ENCODE results near the genes CAPZA2 and ANKRD7.

GRCh38 chr7:114979293-114979770, 57.4 kb downstream of the MDFIC start:
- PRO-cap = no peak

- PRO-cap = unidirectional peak, plus-strand start at chr7:115993725
These were observed 37.0 kb downstream of the TFEC start for GRCh38 chr7:115993634-115993981.

- PRO-cap = no peak
These were observed 59.7 kb upstream of the CAV2 start for GRCh38 chr7:116439770-116440393.

DNA sequence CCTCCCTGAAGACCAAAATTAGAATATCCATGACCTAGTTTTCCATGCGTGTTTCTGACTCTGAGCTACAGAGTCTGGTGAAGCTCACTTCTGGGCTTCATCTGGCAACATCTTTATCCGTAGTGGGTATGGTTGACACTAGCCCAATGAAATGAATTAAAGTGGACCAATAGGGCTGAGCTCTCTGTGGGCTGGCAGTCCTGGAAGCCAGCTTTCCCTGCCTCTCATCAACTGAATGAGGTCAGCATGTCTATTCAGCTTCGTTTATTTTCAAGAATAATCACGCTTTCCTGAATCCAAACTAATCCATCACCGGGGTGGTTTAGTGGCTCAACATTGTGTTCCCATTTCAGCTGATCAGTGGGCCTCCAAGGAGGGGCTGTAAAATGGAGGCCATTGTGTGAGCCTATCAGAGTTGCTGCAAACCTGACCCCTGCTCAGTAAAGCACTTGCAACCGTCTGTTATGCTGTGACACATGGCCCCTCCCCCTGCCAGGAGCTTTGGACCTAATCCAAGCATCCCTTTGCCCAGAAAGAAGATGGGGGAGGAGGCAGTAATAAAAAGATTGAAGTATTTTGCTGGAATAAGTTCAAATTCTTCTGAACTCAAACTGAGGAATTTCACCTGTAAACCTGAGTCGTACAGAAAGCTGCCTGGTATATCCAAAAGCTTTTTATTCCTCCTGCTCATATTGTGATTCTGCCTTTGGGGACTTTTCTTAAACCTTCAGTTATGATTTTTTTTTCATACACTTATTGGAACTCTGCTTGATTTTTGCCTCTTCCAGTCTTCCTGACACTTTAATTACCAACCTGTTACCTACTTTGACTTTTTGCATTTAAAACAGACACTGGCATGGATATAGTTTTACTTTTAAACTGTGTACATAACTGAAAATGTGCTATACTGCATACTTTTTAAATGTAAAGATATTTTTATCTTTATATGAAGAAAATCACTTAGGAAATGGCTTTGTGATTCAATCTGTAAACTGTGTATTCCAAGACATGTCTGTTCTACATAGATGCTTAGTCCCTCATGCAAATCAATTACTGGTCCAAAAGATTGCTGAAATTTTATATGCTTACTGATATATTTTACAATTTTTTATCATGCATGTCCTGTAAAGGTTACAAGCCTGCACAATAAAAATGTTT, 35.6 kb downstream of the CAV1 start:
- PRO-cap = no peak

DNA sequence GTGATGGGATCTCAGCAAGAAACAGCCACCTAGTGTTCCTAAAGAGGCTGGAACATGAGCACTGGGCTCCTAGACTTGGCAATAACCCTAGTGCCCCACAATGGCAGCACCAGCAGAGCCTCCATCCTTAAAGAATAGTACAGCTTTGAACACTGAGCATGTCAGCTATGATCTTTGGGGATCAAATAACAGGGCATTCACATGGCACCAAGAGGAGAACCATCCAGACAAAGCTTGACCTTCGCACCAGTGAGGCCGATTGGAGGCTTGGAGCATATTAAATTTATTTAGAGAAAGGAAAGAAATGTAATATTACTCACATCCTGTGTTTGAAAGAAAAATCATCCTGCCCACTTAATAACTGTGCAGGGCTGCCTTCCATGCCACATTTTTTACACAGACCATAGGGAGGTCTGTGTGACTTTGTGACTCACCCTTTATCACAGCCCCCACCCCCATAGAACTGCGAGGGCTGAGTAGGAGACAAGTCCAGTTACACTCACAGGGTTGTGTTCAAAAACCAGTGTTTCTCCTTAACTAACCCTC, 52.0 kb downstream of the CAV1 start:
- PRO-cap = bidirectional peak, plus-strand start at position 460 of the sequence, minus-strand start at position 251 of the sequence

GRCh38 chr7:116633435-116634047, 38.5 kb upstream of the MET start:
- PRO-cap = no peak

DNA sequence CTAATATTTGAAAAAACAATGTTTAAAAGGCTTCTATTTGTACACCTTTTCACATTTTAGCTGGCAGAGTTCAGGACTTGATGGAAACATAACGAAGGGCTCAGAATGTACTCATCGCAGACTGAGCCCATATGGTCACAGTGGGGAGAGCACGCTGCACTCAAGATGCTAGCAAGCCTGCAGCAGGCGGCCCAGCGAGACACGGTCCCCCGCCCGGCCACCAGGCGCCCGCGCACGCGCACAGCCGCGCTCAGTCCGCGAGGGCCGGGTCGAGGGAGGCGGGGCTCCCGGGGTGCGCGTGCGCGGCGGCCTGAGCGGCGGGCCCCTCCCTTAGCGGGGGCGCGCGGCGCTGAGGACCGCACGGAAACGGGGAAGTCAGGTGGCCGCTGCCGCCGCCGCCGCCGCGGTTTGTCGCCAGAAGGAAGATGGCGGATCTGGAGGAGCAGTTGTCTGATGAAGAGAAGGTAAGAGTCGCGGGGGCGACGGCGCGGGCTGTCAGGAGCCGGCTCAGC, at the start of gene CAPZA2:
CAPZA2 (plus strand) TSS at position 401 of the 512 bp plus-strand sequence.
- PRO-cap = bidirectional peak, plus-strand start at position 417 of the sequence, minus-strand start at position 123 of the sequence

DNA sequence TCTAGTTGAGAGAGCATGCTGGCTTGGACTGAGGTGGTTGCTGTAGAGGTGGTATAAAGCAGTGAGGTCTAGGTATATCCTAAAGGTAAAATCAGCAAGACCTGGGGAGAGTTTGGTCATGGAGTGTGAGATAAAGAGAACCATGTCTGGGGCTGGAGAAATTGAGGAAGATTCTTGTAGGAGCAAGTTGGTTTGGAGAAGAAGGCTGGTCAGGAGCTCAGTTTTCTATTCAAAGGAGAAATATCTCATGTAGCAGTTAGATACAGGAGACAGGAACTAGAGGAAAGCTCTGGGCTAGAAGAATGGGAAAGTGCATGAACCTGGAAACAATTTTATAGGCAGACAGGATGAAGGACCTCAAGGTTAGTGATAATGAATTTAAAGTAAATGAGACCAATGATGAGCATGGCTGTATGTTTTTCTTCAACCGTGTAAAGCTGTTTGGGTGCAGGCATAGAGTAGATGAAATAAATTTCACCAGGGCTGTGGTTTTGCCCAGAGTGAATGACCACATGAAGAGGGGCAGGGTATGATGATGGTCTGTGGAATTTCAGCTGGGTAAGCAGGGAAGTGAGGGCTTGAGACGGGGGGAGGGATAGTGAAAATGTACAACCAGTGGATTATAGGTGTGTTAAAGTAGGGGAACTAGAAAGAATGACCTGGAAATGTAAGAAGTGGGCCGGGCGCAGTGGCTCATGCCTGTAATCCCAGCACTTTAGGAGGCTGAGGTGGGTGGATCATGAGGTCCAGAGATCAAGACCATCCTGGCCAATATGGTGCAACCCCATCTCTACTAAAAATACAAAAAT, 32.7 kb upstream of the ST7 start:
- PRO-cap = no peak

- PRO-cap = no peak
These were observed 18.6 kb downstream of the ST7 start for GRCh38 chr7:116971913-116972319.

DNA sequence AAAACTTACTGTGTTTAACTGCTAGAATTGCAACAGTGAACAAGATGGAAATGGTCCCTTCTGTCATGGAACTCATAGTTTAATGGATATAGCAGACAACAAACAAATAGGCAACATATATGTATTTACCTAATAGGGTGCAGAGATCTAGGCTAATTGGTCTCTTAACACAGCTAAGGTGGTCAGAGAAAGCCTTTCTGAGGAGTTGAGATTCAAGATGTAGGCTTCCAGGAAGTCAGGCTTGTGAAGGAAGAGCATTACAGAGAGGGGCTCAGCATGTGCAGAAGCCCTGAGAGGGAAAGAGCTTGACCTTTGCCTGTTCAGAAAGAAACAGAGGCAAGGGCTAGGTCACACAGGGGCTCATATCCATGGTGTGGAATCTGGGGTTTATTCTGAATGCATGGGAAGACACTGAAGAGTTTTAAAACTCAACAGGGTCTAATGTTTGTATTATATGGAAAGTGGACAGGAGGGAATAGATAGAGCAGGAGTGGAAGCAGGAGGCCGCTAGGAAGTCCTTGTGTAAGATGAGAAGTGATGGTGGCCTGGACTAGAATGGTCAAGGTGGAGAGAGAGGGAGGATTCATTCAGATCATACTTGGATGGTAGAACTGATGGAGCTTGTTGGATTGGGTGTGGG, 98.0 kb downstream of the ST7 start:
- PRO-cap = no peak

GRCh38 chr7:117535166-117535483, 55.3 kb downstream of the CFTR start:
- PRO-cap = no peak

- PRO-cap = no peak
These were observed 42.8 kb downstream of the CTTNBP2 start for GRCh38 chr7:117830436-117830934.

GRCh38 chr7:118007014-118007421, 133.8 kb upstream of the CTTNBP2 start:
- PRO-cap = no peak

- PRO-cap = no peak
These were observed at the start of gene ANKRD7 for GRCh38 chr7:118224380-118224975. Gene ANKRD7 (plus strand): TSS chr7:118224704.

GRCh38 chr7:120033122-120033427, 239.9 kb upstream of the KCND2 start:
- PRO-cap = no peak

- PRO-cap = no peak
These were observed 122.6 kb downstream of the KCND2 start for GRCh38 chr7:120395321-120396142.

DNA sequence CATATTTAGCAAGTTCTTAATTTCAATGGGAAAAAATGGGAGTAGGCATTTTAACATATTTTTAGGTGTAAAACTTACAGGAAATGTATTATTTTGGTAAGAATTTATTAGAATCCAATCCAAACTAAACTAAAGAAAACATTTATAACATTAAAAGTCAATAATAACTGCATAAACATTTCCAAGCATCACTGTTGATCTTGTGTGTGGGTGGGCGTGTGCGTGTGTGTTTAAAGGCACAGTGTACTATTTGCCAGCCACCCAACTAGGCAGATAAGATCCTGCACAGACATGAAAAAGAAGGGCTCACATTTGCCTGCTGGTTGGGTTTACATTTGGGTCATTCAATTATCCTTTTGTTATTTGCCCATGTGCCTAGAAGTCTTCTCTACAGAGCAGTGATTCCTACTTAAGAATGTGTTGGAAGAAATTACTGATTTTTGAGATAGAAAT, 31.0 kb upstream of the WNT16 start:
- PRO-cap = no peak

DNA sequence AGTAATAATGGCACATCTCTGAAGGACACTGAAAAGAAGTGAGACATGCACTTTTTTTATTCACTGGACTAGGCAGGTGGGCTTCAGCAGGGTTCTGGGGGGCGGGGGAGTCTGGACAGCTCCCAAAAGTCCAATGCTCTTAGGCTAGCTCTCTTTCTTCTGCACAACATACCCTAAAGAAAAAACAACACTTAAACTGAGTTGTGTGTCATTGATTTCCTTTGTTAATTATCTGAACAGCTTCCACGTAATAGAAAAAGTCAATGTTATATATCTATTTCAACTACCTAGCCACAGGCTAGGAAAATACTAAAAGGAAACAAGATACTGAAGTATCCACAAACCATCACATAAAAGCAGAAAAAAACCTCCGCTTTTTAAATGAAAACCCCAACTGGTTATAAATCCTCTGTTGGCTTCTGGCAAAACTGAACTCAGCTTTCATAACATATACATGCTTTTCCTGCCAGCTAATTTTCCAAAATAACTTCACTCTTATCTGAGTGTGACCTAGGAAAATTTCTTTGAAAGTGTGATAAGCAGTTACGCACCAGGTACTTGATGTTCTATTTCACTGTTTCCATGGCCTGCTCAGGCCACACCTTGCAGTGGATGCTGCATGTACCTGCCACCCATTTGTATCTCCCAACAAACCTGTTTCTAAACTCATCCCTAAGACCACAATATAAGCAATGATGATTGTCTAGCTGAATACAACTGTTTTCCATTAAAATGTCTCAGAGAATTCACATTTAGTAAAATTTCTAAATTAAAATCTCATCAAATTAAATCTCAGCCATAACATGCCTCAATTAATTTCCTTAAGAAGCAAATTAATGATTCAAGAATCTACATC, 11.9 kb downstream of the FAM3C start:
- PRO-cap = no peak

DNA sequence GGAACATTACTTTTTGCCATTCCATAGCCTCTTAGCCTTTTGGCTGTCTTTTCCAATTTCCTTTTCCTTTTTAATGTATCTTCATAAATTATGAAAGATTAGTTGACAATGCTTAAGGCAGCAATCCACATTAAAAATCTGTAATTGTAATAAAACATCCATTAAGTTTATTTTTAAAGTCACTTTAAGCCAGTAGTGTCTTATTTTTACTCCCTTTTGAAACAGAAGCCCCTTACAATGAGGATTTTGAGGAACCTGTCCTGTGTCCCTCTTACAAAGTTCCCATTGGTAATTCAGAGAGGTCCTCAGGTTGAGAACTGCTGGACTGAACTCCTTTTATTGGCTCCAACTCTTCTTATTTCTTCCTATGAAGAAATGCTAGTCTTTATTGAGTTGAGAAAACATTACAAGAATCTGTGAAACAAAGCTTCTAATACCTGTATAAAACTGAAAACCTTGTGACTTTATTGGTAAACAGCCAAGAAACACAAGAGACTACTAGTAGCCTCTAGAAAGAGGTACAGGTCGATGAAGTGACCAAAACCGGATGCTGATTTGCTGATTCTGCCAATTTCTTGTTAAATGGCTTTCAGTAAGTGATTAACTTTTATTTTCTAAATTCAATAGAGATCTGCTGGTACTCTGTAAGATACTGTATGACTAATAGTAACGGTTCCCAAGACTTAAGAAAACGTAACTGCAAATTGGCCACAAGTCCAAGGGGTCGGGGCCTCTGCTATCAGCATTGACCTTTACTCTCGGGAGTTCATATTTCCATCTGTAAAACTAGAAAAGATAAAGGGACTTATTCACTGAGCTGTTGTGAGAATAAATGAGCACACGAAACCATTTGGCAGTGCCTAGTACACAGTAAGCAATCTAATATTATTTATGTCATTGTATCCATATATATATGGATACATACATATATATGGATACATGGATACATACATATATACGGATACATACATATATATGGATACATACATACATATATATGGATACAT, 1.6 kb downstream of the FAM3C start:
- PRO-cap = no peak

DNA sequence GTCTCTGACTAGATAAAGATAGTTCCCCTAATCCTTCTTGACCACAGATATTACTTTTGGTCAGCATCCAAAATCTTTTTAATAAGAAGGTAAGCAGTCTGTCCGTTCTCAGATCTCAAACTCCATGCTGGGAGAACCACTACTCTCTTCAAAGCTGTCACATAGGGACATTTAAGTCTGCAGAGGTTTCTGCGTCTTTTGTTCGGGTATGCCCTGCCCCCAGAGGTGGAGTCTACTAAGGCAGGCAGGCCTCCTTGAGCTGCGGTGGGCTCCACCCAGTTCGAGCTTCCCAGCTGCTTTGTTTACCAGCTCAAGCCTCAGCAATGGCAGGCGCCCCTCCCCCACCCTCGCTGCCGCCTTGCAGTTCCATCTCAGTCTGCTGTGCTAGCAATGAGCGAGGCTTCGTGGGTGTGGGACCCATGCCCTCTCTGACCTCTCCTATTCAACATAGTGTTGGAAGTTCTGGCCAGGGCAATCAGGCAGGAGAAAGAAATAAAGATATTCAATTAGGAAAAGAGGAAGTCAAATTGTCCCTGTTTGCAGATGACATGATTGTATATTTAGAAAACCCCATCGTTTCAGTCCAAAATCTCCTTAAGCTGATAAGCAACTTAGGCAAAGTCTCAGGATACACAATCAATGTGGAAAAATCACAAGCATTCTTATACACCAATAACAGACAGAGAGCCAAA, 42.4 kb upstream of the FAM3C start:
- PRO-cap = no peak

Data from vermiform appendix (tissue), 1 donor.